Neural cell (in vitro differentiated cells): ENCODE measurements around a stretch of chr15.

- RAMPAGE, long total RNA: no peak
Observed at GRCh38 chr15:70264494-70264786, 166.7 kb upstream of the TLE3 start.

GRCh38 chr15:70328382-70328761 is 230.7 kb upstream of the TLE3 start:
- RAMPAGE, long total RNA: no peak

DNA sequence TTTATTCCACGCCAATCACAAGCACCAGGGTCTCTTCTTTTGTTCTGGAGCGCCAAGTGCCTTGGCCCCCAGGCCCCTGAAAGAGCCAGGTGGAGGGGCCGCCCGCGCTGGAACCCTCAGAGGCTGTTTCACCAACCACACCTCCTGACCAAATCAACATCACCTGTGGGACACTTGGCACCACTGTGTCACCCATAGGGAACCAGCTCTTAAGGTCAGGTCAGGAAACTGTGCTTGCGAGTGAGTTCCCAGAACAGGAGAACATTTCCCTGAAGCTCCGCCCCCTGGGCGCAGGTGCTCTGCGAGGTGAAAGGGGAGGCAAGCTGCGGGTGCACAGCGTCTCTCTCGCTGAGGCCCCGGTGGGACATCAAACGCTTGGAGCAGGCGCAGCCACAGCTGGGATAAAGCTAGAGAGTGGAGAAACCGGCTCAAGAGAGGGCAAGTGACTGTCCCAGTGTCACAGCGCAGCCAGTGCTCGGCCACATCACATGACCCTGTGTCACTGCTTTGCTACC is 311.2 kb downstream of the UACA start:
- RAMPAGE, long total RNA: no peak

- RAMPAGE, long total RNA: no peak
Observed at GRCh38 chr15:70487394-70487963, 275.9 kb downstream of the UACA start.

DNA sequence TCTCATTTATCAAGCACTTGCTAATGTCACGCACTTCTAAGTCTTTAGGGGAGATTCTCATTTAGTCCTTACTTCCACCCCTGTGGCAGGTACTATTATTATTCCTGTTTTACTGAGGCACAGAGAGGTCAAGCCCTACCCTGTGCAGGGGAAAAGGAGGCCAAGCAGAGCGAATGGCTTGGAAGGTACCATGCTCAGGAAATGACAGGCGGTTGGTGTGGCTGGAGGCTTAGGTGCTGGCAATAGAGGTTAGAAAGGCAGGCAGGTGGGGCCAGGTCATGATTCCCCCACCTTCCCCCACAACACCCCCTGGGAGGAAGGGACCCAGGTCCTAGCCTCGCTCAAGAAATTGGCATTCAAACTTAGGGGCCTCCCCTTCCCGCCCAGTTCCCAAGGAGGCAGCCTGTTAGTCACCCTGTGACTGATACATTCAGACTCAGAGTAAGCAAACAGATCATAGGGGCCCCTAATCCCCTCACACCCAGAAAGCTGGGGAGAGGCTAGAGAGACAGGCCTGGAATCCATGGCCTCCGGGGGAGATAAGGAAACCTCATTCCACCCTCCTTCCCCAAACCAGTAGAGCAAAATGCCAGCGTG is 268.7 kb downstream of the UACA start:
- RAMPAGE, long total RNA: no peak

DNA sequence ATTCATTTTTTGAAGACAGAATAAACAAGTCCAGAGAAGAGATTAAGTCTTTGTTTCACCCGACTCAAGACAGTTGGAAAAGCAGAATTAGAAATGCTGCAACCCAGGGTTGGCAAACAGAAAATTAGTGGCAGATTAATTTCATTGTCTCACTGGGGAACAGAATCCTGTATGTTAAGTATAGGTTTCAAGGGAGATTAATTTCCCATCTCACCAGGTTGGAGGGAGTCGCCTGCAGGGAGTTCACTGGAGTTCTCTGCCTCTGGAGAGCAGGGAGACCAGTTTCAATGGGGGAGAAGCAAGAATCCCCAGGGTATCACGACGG is 268.2 kb downstream of the UACA start:
- RAMPAGE, long total RNA: no peak

DNA sequence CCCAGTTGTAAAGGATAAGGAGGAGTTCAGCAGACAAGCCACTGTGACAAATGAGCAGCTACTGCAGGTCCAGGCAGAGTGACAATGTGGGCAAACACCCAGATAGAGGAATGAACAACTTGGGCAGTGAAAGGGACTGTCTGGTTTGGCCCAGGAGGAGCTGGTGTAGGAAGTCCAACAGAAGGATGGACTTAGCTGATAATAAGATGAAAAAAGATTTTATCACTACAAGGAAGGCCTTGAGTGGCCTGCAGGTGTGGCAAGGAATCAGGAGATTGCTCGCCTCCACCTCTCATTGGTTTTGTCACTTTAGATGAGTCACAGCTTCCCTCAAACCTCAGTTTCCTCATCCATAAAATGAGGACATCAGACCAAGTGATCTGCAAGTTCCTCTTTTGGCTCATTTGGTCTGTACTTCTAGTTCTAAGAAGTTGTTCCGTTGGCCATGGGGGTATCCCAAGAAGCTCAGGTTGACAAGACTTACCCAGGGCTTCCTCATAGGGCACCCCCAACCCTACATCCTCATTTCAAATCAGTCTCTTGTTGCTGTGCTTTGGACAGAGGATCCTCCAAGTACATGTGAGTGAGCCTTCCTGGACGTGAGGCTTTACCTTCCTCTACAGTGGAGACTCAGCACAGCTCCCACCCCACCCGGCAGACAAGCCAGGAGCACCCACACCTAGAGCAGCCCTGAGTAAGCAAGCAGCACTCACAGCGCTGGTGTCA is 254.1 kb downstream of the UACA start:
- RAMPAGE, long total RNA: no peak

DNA sequence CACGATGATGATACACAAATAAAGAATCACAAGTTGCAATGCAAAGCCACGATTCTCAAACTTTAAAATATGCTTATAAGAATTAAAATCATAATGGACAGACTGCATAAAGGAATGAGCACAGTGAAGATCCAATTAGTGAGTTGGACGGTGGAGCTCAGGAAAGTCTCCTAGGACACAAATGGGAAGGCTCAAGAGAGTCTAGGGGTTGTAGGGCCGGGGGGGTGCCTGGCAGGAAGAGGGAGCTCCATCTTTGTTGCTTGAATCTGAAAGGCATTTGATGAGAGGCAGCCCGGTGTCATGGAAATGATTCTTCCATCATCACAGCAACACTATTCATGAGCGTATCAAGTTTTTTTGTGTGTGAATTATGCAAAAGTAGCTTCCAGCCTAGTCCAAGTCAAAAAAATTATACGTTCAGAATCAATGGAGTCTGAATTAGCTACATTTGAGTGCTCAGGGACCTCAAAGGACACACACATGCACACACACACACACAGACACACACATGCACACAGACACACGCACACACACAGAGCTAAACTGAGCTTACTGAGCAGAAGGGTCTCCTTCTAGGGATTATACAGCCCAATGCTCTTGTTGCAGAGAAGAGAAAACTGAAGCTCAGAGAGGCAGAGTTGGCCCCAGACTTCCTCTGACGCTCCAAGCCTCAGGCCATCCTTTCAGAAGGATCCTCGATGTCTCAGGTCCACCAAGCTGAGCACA is 228.3 kb downstream of the UACA start:
- RAMPAGE, long total RNA: no peak

- RAMPAGE, long total RNA: no peak
Observed at GRCh38 chr15:70794885-70795127, 31.4 kb upstream of the UACA start.

- RAMPAGE, long total RNA: no peak
Observed at GRCh38 chr15:70867834-70868142, 13.8 kb upstream of the LARP6 start.

GRCh38 chr15:70902338-70902607 is 9.6 kb downstream of the LRRC49 start:
- RAMPAGE, long total RNA: no peak

GRCh38 chr15:71134027-71134616 is 18.9 kb downstream of the THSD4 start:
- RAMPAGE, long total RNA: no peak

GRCh38 chr15:71168313-71168855 is 53.1 kb downstream of the THSD4 start:
- RAMPAGE, long total RNA: no peak

GRCh38 chr15:71173993-71174319 is 58.7 kb downstream of the THSD4 start:
- RAMPAGE, long total RNA: no peak

GRCh38 chr15:71237585-71238062 is 122.4 kb downstream of the THSD4 start:
- RAMPAGE, long total RNA: no peak

DNA sequence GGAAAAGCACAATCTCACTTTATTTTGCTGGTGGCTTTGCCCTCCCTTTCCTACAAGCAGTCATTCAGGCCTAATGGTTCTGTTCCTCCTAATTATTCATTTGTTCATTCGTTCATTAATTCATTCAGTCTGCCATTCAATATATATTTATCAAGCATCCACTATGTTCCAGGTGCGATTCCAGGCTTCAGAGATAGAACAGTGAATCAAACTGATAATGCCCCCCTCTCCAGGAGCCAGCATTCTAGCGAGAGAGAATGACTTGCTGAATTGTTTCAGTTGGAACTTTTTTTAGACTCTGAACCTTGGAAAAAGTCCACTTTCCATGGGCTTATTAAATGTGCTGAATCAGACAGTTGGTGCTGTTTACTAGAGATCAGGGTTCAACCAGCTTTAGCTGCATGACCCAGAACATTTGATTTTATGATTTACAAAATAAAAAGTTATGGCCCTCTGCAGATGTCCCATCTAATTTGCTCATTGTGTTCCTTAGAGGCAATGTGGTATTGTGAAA is 213.1 kb downstream of the THSD4 start:
- RAMPAGE, long total RNA: no peak

- RAMPAGE, long total RNA: no peak
Observed at GRCh38 chr15:71366854-71367294, 251.6 kb downstream of the THSD4 start.

- RAMPAGE, long total RNA: no peak
Observed at GRCh38 chr15:71654706-71655396, 155.5 kb upstream of the NR2E3 start.

DNA sequence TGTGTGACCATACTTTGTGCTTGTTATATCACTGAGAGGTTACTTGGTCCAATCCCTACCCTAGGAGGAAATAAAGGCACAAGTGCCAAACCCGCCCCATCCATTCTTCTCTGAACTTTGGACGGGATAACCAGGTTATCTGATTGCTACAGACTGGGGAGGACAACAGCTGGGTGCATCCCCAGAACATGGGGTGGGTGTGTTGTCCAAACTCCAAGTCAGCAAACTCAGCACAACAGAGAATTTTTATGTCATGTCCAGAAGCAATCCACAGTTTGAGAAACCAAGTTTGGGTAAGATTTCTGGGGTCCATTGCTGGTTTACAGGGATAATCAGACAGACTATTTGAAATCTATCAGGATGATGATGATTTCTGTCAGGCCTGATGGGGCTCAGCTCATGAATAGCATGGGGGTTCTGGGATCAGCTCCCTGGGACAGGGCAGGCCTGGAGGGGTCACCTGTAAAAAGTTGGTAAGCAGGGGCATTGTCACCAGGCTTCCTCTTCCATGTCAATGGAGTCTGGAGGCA is 77.5 kb upstream of the NR2E3 start:
- RAMPAGE, long total RNA: no peak

DNA sequence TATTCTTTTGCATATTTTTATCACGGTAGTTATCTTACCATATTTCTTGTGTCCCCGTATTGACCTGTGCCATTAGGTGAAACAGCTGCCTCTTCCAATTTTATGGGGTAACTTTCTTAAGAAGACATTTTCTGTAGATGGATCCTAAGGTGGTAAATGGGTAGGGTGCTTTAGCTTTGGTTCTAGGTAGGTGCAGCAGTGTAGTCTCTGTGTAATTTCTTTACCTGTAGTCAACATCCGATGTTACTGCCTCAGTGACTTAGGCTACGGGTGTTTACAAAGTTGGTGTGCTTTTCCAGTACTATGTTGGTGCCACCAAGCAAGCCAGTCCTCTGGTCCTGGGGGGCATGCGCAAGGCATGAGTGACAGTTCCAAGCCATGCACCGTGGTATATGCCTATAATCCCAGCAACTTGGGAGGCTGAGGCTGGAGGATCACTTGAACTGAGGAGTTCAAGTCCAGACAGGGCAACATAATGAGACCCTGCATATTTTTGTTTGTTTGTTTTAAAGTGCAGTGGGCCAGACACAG is 115.6 kb downstream of the NR2E3 start:
- RAMPAGE, long total RNA: no peak